NT2/D1 (cell line): Measurements from ENCODE around the gene MAP1S.

DNA sequence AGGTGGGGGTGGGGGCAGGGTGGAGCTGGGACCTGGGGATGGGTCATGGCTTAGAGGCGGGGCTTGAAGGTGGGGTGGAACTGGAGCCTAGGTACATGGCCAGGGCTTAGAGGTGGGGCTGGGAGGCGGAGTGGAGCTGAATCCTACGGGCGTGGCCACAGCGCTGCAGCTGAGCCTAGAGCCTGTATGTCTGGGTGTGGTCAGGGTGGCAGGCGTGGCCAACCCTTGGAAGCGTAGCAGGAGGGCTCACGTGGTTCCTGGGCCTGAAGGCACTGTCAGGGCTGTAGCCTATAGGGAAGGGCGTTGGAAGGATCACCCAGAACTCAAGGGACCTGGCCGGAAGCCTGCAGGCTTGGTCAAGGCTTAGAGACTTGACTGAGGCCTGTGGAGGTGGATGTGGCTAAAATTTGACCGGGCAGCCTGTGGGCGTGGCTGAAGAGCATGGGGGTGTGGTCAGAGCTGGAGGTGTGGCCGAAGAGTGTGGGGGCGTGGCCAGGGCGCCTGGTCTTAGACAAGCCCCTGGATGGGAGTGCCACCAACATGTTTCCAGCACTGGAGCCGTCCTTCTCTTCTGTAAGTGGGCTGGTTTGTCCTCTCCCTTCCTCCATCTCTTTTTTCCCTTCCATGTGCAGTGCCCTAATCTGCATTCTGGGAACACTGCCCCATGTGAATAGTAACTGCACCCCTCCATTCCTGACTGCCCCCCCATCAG lies 24.4 kb downstream of the COLGALT1 start:
- RRBS, 2 experiments, result 7 to 49% methylated on average over 2 of the region's 16 CpGs

DNA sequence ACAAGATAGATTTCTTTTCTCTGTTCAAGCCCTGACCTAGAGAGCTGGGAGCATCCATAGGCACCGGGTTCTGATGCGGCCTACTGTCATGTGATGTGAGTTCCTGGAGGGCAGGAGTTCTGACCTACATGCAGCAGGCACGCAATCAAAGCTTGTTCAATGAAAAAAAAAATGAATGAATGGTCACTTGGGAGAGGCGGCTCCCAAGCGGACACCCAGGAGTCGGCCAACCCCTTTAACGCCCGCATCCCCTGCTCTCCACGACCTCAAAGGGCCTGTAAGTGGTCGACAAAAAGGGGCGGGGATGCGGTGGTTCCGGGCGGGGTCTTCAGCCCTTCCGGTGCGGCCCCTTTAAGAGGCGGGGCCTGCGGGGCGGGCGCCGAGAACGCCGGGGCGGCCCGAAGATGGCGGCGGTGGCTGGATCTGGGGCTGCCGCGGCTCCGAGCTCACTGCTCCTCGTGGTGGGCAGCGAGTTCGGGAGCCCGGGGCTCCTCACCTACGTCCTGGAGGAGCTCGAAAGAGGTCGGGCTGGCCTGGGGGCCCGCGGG lies at the start of gene MAP1S:
MAP1S (plus strand) TSS at position 382 of the 548 bp plus-strand sequence.
- RRBS, 2 experiments, result under 1% methylated on average over 22 of the region's 39 CpGs

DNA sequence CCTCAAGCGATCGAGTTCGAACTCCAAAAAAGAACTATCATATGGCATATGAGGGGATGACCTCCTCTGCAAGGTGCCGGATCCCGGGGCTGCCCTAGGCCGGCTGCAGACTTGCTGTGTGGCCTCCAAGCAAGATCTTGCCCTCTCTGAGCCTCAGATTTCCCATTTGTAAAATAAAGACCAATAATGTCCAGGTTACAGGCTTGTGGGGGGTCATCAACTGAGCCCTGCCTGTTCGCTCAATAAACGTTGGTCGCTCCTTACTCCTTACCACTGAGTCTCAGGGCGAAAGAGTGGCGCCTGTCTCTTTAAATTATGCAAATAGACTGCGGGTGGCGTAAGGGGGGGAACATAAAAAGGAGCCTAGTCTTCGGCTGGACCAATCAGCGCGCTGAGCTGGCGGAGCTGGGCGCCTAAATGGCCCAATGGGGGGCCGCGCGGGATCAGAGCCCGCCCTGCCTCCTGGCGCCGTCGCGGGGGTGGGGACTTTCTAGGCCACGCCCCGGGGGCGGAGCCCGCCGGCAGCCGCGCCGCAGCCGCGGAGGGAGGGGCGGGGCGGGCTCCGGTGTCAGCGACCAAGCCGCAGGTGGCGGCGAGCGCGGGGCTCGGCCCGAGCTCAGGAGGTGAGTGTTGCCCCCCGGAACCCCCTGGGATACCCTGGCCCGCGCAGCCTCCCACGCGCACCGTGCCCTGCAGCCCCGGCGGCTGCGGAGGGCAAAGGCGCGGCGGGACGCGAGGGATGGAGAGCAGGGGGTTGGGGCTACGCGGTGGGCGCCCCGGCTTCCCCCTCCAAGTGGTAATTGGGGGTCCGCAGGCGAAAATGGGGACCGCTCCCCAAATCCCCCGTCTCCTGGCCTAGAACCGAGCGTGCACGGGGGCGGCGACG lies 3.8 kb upstream of the FCHO1 start:
- RRBS, 2 experiments, result 1 to 2% methylated on average over 34 of the region's 75 CpGs

DNA sequence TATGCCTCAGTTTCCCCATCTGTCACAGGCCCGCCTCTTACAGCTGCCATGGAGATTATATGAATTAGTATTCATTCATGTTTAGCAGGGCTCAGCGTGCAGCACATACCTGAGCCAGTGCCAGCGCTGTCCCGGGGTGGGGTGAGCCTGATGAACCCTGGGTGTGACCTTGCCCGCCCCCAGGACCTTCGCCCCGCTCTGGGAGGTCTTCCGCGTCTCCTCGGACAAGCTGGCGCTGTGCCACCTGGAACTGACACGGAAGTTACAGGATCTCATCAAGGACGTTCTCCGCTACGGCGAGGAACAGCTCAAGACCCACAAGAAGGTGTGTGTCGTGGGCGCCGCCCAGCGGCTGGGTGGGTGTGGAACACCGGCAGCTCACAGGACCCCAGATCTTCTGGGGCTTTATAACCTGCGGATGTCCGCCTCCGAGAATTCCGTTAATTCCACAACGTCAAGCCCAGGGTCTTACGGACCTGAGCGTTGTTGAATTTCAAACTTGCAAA lies 15.3 kb downstream of the FCHO1 start:
- RRBS, 2 experiments, result no CpG with 5 or more reads among the region's 28 CpGs

DNA sequence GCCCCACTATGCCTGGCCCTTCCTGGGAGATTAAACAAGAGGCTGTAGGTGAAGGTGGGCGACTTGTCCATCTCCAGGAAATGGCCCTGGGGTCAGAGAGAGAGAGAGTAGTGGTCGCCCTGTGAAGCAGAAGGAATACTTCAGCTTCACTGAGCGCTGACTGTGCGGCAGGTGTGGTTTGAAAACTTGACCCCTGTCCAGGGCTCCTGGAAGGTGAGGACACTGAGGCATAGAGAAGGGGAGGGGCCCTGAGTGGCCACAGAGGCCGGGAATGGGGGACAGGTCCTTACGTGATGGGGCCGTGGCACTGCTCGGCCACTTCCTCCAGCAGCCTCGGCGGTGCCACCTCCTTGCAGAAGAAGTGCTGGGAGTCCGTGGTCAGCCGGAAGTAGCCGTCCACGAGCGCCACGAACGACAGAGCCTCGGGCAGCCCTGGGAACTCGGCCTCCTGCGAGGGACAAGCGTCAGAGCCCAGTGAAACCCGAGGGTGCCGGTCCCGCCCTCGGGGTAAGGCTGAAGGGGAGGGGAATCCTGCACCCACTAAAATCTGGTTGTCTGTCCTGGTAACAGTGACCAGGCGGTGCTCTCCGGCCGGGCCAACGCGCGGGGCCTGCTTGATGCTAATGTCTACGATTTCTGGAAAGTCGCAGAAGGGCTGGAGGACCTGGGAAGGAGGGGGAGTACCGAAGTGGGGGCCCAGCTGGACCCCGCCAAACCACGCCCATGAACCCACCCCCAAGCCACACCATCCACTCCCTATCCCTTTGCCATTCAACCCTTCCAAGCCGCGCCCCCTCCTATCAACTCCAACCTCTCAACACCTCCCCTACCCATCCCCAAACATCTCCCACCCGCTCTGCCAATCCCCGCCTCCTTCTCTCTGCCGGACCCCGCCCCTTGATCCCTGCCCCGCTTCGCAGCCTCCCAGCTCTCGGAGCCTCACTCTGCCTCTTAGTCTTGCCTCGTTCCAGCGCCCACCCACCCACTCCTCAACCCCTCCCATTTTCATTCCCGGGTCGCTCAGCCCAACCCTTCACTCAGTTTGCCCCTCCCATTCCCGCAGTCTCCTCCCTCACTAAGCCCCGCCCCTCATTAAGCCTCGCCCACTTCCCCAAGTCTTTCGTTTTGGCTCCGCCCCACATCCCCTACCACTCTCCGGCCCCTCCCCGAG lies 6.3 kb downstream of the JAK3 start:
- RRBS, 2 experiments, result 0 to 37% methylated on average over 2 to 12 of the region's 56 CpGs

GRCh38 chr19:18051452-18052476 lies 35.0 kb downstream of the IL12RB1 start:
- RRBS, 2 experiments, result 65 to 93% methylated on average over 15 to 21 of the region's 46 CpGs

DNA sequence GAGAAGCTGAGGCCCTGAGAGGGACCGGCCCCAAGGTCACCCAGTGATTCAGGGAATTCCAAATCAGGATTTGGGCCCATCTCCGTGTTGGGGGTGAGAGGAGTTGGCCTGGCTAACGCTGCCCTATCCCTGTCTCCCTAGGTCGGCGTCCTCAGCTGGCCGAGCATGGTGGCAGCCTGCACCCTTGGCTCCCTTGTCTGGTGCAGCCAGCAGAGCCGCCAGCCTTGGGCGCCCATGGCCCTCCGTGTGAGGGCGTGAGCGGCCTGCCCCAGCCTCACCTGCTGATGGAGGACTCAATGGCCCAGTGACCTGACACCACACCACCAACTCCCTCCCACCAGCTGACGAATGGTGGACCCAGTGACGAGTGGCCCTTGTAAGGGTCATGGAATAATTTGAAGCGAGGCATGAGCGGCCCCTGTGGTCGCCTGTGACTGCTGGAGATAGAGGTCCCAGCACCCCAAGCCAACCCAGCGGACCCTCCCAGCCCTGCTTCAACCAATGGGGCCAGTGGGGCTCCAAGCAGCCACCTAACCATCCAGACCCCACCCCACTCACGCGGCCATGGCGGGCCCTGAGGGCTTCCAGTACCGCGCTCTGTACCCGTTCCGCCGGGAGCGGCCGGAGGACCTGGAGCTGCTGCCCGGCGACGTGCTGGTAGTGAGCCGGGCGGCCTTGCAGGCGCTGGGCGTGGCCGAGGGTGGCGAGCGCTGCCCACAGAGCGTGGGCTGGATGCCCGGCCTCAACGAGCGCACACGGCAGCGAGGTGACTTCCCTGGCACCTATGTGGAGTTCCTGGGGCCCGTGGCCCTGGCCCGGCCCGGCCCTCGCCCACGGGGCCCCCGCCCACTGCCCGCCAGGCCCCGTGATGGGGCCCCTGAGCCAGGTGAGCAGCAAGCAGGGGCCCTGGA lies 2.6 kb downstream of the PIK3R2 start:
- RRBS, 2 experiments, result 89 to 97% methylated on average over 9 to 11 of the region's 51 CpGs

- RRBS, 2 experiments, result no CpG with 5 or more reads among the region's 9 CpGs
Observed at GRCh38 chr19:18160439-18160930, 7.5 kb downstream of the PIK3R2 start.

DNA sequence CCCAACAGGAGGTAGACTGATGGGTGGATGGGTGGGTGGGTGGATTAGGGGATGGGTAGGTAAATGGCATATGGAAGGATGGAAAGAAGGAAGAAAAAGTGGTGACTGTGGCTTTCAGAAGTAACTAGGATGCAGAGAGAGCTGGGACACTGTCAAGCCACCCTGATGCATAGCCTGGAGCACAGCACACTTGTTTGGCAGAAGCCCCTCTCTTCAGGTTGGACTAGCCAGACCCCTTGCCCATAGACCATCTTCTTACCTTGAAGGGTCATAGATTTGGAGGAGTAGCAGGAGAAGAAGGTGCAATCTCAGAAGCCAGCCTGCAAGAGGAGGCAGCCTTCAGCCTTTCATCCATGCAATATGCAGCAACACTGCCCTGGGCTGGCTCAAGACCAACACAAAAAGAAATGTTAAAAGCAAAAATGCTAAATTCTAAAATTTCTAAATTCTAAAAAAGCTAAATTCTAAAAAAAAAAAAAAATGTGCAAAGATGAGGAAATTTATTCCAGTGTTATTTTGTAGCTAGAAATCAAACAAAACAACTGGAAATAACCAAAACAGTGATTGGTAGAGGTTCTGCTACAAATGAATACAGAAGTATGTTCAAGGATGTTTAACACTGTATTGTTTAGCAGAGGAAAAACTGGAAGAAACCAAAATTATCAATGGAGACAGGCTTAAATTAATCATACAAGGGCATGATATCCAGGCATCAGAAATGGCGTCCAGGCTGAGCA lies 4.9 kb downstream of the IQCN start:
- RRBS, 2 experiments, result no CpG with 5 or more reads among the region's 1 CpG

DNA sequence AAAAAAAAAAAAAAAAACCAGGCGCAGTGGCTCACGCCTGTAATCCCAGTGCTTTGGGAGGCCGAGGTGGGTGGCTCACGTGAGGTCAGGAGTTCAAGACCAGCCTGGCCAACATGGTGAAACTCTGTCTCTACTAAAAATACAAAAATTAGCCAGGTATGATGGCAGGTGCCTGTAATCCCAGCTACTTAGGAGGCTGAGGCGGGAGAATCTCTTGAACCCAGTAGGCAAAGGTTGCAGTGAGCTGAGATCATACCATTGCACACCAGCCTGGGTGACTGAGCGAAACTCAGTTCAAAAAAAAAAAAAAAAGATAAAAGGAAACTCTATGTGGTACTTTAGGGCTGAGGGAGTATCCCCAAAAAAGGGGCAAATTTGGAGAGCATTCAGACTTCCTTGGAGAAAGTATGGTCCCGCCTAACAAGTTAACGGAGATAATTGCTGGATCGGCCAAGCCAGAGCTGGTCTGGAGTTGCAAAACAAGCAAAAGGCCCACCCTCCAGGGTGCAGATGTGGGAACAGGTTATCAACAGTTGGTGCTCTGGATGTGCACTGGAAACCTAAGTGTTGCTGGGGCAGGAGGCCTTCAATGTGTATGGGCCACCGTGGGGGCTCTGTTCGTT lies 3.0 kb downstream of the IQCN start:
- RRBS, 2 experiments, result no CpG with 5 or more reads among the region's 11 CpGs

DNA sequence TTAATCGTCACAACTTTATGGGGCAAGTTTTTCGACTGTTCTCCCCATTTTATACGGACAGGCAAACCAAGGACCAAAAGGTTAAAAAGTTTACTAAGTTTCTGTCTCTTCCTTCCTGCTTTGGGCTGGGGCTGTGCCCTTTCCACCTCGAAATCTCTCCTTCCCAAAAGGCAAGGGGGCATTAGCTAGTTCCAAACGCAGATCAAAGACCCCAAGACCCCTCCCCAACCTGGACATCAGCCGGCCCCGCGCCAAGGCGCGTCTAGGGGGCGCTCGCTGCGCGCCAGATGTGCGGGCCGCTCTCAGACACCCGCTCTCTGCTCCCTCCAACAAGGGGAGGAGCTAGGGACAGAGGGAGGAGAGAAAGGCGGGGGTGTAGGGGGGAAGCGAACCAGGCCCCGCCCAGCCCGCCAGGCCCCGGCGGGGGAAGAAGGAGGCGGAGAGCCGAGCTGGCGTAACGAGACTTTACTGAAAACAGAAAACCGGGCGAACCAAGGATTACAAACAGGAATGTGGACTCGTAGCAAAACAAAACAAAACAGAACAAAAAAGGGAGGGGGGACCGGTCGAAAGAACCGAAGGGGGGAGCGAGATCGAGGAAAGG lies 2.0 kb downstream of the JUND start:
- RRBS, 2 experiments, result 2% methylated on average over 7 to 8 of the region's 35 CpGs

GRCh38 chr19:18317905-18318861 lies 4.7 kb downstream of the LSM4 start:
- RRBS, 2 experiments, result 100% methylated on average over 1 of the region's 21 CpGs; no CpG with 5 or more reads in 1 of the 2 experiments

- RRBS, 2 experiments, result no CpG with 5 or more reads among the region's 20 CpGs
Observed at GRCh38 chr19:18380013-18380778, 5.8 kb upstream of the GDF15 start.

DNA sequence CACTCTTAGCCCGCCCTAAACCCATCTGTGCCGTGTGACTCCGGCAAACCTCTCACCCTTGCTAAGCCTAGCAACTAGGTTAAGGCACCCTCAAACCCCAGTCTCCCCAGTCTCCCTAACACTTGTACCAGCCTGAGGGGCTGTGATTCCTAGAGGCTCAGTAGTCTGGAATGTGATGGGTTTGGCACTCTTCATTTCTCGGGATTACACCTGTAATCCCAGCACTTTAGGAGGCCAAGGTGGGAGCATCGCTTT lies 1.0 kb downstream of the GDF15 start:
- RRBS, 2 experiments, result no CpG with 5 or more reads among the region's 5 CpGs

DNA sequence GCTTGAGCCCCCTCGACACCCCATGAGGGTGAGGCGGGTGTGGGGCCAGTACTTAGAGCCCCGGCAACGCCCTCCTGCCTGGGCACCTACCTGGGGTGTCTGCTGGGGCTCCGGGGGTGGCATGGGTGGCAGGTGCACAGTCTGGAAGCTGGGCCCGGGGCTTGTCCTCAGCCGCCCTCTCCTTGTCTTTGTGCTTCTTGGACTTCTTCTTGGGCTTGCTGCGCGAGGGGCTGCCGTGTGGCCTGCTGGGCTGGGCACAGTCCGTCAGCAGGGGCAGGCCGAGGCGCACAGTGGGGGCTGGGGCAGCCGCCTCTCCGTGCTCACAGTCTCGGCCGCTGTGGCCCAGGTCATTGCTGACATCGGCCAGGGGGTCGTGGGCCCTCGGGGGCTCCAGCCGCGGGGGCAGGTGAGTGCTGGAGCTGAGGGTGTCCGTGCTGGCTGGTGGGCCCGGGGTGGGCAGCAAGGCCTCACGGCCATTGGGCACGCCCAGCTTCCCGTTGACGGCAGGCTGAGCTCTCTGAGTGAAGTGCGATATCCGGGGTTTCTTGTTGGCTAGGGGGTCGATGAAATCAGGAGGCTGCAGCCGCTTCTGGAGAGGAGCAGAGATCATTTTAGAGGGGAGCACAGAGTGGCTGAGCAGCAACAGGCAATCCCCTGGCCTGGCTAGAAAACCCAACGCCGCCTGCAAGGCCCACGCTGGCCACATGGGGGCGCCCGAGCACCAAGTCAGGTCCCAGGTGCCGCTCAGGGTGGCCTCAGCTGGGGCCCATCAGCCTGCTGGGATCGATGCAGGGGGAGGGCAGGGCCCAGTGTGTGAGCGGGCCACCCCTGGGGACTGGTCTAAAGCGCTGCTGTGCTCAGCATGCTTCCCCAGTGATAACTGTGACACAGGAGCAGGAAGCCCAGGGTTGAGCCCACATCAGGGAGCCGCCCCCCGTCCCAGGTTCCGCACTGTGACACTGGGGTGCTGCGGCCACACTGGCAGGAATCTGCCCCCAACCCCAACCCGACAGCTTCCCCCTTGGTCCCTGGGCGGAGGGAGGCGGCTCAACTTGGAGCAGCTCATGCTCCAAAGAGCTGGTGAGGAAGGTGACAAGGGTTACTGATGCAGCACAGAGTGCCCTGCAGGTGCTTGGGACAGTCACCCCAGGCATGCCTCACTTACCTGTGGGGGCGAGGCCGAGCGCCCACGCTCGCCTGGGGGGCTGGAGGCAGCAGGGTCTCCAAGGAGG lies 12.9 kb upstream of the ISYNA1 start:
- RRBS, 2 experiments, result 83 to 85% methylated on average over 8 of the region's 53 CpGs

DNA sequence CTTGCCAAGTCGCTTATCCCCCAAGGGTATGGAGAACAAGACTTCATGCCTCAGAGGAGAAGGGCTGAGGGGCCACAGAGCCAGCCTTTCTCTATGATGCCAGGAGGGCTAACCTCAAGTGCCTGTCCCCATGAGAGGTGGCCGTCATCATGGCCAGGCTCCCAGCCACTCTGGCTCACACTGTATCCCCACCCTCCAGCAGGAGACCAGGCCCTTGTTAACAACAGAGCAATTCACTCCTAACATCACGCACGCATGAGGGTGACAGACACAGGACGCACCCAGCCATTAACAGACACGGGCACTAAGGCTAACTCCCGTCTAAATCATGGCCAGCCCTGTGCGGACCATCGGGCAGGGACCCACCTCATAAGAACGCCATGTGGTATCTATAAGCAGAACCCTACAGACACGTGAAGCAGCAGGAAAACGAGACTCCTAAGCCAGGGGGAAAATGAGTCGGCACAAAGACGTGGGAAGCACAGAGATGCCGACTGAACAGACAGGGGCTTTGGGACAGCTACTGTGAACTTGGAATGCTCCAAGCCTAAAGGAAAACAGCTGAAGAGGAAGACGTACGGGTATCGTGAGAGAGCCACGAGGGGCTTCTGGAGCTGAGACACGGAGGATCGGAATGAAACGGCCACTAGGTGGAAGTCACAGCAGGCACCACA lies 38.8 kb upstream of the ISYNA1 start:
- RRBS, 2 experiments, result no CpG with 5 or more reads among the region's 22 CpGs

DNA sequence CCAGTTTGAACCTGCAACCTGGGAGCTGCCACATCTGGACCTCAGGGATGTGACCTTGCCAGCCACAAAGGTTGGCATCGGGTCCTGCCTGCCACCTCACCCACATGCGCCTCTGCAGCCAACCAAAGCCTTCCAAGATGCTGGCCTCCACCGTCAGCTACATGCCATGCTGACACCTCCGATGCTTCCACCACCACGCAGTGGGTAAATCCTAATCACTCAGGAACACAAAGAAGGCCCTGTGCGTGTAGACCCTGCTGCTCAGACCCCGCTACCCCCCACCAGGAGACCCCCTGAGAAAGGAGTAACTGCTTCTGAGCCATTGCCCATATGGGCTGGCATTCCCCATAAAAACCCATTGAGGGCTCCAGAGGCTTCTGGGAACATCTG lies 35.0 kb downstream of the ELL start:
- RRBS, 2 experiments, result no CpG with 5 or more reads among the region's 7 CpGs

DNA sequence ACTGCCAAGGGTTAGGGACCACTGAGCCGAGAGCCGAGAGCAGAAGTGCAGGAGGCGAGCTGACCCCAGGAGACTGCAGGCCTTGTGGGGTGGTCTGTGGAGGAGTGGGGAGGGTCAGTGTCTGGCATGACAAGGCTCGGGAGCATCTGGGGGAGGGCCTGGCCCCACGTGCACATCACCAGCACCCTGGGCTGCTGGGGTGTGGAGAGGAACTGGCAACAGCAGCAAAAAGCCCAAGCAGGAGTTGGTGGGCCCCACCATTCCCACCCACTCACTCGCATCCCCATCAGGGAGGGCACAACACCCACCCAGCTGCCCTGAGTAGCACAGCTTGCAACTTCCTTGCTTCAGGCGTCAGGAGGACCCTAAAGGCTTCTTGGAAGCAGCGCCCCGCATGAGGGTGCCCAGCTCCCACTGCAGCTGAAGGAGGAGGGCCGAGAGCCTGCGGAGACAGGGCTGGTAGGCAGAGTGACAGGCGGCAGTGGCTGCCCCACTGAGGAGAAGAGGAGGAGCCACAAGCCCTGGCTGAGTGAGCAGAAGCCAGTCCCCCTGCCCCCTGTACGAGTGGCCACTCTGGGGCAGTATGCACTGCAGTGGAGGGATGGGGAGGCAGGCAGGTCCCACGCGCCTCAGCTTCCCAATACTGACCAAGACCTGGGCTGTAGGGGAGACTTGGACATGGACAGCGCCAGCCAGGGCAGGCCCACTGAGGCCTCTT lies 26.6 kb downstream of the ELL start:
- RRBS, 2 experiments, result no CpG with 5 or more reads among the region's 16 CpGs

DNA sequence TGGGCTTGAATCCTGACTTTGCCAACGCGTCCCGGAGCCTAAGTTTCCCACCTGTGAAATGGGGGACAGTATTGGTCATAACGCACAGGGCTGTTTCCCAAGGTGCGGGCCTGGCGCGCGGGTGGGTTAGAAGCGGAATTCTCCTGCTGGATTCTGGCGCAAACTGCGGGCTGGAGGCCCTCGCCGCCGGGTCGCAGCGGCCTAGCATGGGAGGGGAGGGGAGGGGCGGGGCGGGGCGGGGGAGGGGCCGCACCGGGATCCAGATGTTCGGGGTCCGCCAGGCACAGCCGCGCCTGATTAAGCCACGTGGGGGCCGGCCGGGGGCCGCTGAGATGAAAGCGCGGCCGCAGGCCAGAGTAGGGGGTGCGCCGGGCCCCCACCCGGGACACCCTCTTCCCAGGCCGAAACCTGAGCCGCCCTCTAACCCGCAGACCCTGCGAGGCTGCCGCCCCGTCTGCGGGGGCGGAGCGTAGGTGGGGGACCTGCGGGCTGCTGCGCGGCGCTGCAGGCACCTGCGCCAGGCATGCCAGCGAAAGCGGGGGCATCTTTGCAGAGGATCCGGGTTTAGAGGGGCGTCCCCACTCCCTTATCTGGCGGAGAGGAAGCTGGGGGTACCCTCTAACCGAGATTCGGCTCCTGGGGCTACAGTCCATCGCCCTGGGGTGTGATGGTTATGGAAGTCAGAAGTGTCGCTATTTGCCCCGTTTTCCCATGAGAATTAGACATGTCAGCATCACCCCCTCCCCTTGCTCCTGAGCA lies 1.0 kb upstream of the TMEM59L start:
- RRBS, 2 experiments, result 1 to 2% methylated on average over 17 to 21 of the region's 59 CpGs

DNA sequence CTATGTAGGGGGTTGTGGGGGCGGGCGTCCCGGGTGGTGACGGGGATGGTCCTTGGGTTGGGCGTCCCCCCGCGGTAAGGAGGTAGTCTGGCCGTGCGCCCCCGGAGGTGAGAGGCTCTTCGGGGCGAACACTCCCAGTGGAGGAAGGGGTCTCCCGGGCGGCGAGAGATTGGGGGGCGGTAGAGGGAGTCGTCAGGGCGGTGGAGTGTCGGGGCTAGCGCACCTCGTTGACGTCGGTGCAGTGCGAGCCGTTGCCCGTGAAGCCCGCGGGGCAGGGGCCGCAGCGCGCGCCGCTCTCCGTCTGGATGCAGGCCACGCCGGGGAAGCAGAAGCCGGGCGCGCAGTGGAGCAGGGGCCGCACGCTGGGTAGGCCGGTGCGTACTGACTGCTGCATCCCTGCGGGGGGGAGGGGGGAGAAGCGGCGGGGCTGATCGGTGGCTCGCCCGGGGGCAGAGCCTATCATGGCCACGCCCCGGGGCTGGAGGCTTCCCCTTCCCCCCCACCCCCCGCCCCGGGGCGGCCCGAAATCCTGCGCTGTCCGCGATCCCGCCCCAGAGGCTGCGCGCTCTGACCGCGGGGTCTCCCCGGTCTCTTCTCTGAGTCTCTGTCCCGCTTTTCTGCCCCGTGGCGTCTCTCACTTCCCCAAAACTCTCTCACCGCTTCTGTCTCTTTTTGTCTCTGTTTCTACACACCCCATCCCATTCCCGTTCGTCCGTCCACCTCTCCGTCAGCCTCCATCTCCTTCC lies 1.2 kb downstream of the COMP start:
- RRBS, 2 experiments, result 3 to 5% methylated on average over 36 to 37 of the region's 72 CpGs